ENCODE results near the genes UGT2A2, ODAM and CSN3.

- RRBS: no CpG with 5 or more reads among the region's 2 CpGs
Observed at GRCh38 chr4:56934534-56935493, 27.1 kb downstream of the REST start.

- RRBS: 4% methylated on average over 5 of the region's 21 CpGs
Observed at GRCh38 chr4:56976331-56976654, 1.1 kb downstream of the NOA1 start.

- RRBS: no CpG with 5 or more reads among the region's 3 CpGs
Observed at GRCh38 chr4:57009010-57009735, 30.5 kb downstream of the POLR2B start.

GRCh38 chr4:68346079-68346786 lies 3.7 kb downstream of the YTHDC1 start:
- RRBS: no CpG with 5 or more reads among the region's 11 CpGs

GRCh38 chr4:68906409-68907247 lies 45.0 kb downstream of the UGT2A3 start:
- RRBS: no CpG with 5 or more reads among the region's 24 CpGs

- RRBS: no CpG with 5 or more reads among the region's 7 CpGs
Observed at GRCh38 chr4:69054531-69055213, 41.6 kb upstream of the UGT2B7 start.

DNA sequence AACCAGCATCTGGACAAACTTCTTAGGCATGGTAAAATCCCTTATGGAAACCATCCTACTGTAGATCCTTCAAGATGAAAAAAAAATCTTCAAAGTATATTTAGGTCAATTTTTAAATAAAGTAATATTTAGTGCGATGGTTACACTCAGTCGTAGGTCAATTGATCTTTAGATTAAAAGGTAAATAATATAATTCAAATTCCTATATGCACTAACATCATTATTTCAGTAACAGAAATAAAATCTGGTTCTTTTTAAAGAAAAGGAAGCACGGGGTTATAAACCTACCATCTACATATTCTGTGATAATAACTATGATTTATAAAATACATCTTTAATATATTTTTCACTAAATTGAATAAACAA lies at the start of gene UGT2A2:
Gene UGT2A2, minus strand, starts transcription at position 56 of the 366 bp plus-strand sequence.
- RRBS: no CpG with 5 or more reads among the region's 3 CpGs

DNA sequence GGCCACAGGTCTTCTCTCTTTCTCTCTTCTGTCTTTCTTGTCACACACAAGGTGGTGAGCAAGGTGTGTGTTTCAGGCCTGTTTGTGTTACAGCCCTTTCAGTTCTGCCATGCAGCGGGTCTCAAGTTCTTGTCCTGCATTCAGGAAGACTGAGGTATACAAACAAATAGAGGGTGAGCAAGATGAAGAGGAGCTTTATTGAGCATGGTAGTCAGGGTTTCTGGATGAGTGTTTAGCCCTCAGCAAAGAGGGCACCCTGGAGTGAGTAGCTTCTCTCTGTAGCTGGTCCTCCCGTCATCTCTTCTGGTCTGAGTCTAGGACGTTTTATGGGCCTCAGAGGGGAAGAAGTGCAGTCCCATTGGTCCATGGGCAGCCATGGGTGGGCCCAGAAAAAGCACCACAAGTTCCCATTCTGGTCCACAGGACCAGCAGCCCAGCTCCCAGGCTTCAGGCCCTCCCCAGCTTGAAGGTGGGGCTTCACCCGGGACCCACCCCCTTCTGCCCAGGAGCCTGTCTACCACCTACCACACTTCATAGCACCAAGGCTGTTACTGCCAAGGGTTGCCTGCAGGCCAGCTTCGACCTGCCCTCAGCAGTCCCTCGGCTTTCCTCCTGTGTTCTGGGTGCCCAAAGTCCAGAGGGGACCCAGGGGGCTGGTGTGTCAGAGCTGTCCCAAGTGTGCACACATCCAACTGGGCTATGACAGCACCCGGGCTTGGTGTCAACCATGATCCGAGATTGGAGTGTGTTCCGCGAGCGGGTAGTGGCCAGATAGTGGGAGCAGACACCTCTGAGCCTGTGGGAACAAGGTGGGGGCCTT lies 17.1 kb downstream of the SULT1B1 start:
- RRBS: no CpG with 5 or more reads among the region's 11 CpGs

DNA sequence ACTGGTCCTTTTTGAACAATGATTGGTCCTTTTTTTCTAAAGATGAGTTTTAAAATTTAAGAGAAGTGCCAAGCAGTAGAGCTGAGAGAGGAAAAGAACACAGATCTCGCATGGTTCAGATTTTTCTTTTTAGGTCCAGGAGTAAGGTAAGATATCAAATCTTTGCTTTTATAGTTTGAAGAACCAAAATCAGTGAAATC lies at the start of gene ODAM:
Gene ODAM, plus strand, starts transcription at position 78 of the 200 bp plus-strand sequence.
- RRBS: no CpG with 5 or more reads among the region's 1 CpG

DNA sequence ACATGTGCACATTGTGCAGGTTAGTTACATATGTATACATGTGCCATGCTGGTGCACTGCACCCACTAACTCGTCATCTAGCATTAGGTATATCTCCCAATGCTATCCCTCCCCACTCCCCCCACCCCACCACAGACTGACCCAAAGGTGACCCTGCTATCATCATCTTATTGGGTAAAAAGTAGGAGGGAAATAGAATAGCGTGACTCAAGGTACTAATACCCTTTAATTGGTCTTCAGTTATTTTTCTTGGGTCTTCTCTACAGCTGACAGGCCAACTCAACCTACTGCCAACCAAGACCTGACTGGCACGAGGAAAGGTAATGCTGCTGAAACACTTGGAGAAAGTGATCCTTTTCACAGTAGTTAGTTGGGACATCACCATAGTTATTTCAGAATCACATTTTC lies at the start of gene CSN3:
Gene CSN3, plus strand, starts transcription at position 252 of the 408 bp plus-strand sequence.
- RRBS: no CpG with 5 or more reads among the region's 3 CpGs

DNA sequence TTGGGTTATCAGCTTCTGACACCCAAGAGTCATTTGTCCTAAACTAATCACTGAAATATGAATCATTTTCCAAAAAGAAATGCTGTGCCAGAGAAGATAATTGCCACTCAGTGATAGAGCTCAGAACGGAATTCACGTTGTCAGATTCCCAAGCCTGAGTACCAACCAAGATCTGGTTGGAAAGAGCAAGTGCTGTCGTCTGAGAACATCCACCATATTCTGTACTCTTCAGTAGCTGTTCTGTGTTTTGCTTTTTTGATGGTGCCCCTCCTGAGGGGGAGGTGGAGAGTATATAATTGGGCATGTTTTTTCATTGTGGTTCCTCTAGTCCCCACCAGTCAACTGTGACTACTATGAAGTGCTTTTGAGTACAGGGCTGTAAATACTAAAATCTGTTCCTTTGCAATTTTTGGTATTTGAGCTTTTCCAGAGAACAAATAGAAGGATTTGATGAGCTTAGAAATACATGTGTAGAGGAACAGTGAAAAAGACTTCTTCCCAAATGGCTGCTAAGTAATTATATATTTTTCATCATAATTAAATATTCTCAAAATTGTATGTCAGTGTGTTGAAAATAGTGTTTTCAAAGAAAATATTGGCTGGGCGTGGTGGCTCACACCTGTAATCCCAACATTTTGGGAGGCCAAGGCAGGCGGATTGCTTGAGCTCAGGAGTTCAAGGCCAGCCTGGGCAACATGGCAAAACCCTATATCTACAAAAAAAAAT lies 13.4 kb downstream of the RUFY3 start:
- RRBS: no CpG with 5 or more reads among the region's 5 CpGs

DNA sequence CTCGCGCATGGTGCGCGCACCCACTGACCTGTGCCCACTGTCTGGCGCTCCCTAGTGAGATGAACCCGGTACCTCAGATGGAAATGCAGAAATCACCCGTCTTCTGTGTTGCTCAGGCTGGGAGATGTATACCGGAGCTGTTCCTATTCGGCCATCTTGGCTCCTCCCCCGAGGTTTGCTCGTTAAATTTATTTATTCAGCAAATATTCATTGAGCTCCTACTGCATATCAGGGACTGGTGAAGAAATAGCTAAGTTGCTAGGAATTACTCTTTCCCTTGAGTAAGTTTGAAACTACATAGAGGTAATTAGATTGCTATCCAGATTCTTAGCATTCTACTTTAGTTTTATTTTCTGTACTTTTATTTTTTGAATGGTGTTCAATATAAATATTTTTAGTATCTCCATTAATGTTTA lies 66.2 kb downstream of the DCK start:
- RRBS: no CpG with 5 or more reads among the region's 11 CpGs

GRCh38 chr4:71162487-71162818 lies 24.6 kb upstream of the SLC4A4 start:
- RRBS: no CpG with 5 or more reads among the region's 3 CpGs

GRCh38 chr4:71187802-71188532 lies 908 bp downstream of the SLC4A4 start:
- RRBS: no CpG with 5 or more reads among the region's 17 CpGs

DNA sequence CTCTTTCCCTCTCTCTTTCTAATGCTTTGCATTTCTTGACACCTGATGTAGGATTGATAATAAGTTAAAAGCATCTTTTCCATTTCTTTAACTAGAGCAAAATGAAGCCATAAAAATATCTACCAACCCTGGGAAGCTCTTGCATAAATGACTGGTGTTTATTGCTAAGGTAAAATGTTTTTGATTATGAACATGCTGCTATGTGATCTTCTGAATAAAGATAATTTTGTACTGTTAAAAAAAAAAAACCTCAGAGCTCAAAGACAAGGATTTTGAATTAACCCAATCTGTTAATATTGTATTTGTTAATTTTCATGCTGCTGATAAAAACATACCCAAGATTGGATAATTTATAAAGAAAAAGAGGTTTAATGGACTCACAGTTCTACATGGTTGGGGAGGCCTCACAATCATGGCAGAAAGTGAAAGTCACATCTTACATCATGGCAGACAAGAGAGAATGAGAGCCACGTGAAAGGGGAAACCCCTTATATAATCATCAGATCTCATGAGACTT lies 161.4 kb downstream of the GC start:
- RRBS: no CpG with 5 or more reads among the region's 1 CpG

DNA sequence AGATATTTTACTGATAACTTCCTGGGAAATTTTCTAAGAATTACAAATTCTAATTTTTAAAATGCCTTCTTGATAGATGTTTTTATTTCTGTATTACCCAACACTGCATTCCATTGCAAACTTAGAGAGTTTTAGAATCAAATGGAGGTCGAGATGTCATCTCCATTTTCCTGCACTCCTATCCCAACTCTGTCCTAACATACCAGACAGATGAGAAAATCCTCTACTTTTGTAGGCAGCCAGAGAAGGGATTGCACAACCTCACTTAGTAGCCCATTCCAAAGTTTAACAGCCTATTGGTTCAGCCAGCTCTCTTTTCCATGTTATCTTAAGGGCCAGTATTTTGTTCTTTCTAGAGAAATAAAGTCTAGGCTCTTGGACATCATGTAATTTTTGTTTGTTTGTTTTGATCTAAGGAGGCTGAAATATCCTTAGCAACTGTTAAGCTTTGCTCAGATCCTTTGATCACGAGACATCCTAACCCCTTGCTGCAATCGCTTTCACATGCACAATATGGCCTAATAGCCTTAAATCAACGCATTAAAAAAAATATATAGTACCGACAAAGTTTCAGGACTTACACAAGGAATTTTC lies 173.0 kb downstream of the COX18 start:
- RRBS: no CpG with 5 or more reads among the region's 5 CpGs

DNA sequence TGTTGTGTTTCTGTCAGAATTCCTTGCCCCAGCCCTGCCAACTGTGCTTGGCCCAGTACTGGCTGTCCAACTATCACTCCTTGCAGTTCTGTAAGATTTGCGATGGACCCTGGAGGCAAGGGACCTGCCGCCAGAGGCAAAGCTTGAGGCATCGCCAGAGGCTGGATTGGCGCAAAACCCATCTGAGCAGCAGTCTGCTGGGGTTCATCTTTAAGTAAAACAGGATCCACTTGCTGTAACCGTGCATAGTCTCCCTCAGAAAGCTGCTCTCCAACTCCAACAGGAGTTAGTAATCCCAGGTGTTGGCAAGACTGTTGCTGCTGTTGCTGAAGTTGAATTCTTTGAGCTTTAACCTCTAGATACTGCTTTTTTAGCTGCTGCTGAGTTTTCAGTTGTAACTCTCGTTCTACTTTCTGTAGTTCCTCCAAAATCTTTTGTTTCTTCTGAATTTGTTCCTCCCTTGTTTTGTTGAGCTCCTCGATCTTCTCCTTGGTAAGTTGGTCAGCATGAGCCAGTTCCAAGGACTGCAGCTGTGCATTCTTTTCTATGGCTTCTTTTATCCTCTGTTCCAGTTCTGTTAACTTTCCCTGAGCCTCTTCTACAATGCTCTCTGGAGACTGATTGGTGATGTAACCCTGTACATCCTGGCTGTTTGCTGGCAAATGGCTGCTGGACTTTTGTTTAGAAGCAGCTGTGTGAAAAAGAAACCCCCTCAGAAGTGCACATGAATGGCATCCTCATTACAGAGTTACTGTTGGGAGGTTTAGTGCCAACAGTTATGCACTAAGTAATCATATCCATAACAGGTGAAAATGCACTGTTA lies 70.3 kb upstream of the COX18 start:
- RRBS: no CpG with 5 or more reads among the region's 7 CpGs

DNA sequence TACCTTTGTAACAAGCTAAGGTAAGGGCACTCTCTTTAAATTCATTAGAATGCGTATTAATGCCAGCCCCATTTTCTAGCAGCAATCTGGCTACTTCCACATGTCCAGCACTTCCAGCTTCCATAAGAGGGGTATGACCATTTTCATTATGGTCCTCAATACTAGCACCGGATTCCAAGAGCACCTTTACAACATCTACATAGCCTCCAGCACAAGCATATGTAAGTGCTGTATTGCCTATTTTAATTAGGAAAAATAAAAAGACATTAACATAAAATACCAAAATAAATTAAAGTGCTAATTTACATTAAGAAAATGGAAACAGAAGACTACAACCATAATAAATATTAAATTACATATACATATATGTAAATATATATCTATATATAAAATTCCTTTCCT lies 84.4 kb upstream of the COX18 start:
- RRBS: no CpG with 5 or more reads among the region's 2 CpGs

DNA sequence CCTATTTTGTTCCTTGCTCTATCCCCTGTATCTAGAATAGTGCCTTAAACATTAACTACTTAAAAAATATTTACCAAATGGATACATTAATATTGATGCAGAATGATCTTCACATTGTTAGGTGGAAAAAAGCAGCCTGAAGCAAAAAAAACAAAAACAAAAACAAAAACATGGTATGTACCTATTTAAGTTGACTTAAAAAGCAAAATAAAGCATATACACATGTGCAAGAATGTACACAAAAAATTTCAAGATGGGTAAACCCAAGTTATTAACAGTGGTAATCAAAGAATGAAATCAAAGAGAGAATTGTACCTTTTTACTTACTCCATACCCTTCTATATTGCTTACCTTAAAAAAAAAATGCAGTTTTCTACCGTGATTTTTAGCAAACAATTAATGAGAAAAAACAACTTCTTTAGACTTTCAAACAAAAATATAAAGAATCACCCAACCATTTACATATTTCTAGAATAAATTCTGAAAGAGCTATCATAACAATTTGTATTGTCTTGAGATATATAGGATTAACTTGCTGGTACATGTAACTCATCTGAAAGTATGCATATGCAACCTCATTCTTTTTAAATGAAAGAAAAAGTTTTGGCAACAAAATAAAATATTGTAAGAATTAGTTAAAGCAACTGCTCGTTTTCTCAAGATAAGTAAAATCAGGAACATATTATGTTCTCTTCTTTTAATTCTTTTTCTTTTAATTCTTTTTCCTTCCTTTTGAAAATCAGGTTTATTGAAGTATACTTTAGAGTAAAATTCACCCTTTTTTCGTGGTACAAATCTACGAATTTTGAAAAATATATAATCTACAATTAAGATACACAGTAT lies 66.2 kb downstream of the ANKRD17 start:
- RRBS: no CpG with 5 or more reads among the region's 4 CpGs

DNA sequence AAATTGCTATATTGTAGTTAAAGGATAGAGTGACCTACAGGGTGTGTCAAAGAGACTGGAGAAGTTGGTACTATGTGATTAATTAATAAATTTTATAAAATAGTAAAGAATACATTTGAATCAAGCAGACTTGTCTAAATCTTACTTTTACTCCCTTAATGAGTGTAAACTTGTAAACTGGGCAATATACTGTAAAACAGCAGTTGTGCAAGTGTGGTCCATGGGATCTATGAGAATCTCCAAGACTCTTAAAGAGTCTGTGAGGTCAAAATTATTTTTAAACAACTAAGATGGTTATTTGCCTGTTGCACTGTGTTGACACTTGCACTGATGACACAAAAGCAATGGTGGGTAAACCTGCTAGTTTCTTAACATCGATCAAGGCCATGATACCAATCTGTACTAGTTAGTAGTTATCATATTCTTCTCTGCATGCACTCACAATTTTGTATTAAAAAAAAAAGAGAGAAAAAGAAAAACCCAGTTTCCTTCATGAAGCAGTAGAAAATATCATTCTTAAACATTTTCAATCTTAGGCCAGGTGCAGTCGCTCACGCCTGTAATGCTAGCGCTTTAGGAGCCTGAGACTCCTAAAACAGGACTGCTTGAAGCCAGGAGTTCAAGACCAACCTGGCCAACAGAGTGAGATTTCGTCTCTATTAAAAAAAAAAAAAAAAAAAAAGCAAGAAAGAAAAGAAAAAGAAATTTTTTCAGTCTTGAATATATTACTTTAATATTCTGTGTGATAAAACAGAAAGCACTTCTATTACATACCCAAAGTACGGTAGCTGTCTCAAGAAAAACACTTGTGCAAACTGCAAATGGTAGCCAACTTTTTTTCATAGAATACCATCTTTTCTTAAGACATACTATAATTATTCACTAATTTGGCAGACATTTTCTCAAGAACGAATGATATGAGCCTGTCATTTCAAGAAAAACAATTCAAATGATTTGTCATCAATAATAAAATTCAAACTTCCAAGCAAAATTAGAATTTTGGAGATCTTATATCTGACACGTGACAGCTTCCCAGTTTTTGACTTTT lies 44.1 kb downstream of the ANKRD17 start:
- RRBS: no CpG with 5 or more reads among the region's 8 CpGs